ENCODE results near the genes AMELY, DDX3Y, RBMY1B, RBMY1A1, RBMY1D and RBMY1J.

DNA sequence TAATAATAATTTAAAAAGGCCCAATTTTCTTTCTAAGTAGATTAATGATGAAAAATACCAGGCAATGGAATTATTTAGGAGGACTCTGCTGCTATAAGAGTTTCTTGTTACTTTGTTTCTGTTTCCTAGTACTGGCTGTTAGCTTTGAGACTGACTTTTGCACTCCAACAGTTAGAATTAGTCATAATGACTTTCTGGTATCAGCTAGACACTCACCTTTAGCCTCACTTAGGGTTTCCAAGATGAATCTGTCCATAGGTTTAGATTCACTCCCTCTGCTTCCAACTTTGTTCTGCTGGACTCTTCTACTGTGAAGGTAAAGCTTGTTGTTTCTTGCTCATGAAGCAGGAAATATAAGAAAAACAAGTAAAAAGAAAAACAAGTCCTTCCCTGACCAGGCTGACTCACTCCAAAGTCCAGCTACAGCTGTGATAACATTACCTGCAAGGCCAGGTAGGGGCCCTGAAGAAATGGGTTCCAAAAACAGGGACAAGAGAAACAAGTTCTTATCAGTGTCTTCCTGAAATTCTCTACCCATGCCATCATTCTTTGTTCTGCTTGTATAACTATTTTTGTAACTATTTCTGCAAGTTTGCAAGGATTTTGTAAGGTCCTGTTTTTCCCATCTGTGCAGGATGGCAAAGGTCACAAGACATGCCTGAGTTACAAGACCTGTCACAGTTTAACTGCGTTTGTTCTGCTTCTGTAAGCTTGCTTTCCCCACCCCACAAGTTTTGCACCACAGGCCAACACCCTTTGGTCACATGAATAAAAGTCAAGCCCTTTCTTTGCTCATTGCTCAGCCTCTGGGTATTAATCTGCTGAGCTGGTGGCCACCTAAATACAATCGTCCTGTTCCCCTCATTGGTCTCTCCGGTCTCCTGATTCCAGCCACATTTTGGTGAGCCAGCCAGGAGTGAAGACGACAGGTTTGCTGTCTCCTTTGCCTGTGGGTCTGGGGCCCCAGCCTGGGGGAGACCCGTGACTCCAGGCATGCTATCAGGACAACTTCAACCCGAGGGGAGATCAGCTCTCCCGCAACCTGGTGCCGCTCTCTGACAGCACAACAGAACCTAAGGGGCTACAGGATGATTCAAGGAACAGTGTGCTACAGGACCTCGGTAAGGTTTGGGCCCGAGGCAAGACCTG, 67.3 kb downstream of the ZFY start:
- PRO-cap: no peak

DNA sequence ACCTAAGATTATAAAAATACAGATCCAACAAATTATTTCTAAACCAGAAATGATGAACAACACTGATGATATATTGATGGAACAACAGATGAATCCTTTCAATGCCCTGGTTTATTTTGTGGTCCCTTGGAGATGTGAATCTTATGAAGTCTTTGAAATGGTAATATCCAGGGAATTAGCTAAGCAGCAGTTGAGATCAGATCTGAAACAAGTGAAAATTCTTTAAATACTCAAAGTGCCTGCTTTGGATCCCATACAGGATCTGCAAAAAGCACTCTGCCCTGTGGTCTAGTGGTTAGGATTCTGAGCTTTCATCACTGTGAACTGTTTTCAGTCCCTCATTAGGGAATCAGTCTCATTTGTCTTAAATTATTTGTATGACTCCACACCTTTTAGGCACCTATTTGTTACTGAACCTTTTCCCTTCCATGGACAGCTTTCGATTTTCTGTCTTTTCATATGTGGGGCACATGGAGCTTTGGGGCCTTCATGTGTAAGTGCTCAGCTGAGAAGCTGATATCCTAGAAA, 211.3 kb upstream of the TGIF2LY start:
- PRO-cap: unidirectional peak, plus-strand start at position 280 of the sequence

DNA sequence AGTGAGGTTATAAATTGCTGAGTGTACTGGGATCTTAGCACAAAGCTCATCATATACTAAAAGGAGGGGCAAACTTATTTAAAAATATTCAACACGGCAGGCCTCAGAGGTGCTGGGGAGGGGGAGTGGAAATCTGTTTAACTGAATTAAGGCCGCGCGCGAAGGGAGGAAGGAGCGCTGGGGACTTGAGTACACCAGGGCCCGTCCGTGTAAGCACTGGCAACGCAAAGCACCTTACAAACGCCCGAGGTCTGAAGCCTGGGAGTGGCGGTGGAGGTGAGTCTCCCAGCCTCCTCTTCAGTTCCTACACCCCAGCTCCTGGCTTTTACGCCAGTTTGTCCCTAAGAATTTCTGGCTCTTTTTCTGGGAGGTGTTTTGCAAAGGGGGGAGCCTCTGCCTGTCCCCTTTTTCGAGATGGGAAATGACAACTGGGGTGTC, 650 bp upstream of the TBL1Y start:
- PRO-cap: no peak

DNA sequence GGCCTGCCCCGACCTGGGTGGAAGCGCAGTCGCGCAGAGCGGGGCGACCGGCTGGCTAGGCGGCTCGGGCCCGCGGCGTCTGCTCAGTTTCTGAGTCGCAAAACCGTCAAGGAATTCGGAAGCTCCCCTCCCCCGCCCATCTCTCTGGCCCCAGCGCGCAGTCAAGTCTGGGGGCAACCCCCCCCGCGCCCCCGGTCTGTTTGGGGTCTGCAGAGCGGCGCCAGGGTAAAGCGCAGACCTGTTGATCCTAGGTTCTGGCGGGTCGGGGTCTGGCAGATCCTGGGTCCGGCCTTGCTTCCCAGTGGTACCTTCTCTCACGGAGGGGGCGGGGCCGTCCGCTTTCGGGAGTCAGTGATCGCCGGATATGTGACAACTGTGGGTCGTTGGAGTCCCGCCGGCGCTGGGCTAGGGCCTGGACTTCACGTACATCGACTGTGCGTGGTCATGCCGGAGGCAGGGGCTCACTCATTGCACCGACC, at the start of gene AMELY:
AMELY (minus strand) TSS at position 318 of the 479 bp plus-strand sequence.
- PRO-cap: unidirectional peak, minus-strand start at position 81 of the sequence

DNA sequence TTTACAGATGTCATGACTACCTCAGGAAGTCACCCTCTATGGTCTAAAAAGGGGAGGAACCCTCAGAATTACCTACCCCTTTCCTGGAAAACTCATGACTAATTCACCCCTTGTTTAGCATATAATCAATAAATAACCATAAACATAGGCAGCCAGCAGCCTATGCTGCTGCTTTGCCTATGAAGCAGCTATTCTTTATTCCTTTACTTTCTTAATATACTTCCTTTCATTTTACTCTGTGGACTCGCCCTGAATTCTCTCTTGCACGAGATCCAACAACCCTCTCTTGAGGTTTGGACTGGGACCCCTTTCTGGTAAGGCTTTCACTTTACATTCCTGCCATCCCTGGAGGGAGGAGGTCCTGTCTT, 522.7 kb upstream of the AMELY start:
- PRO-cap: no peak

DNA sequence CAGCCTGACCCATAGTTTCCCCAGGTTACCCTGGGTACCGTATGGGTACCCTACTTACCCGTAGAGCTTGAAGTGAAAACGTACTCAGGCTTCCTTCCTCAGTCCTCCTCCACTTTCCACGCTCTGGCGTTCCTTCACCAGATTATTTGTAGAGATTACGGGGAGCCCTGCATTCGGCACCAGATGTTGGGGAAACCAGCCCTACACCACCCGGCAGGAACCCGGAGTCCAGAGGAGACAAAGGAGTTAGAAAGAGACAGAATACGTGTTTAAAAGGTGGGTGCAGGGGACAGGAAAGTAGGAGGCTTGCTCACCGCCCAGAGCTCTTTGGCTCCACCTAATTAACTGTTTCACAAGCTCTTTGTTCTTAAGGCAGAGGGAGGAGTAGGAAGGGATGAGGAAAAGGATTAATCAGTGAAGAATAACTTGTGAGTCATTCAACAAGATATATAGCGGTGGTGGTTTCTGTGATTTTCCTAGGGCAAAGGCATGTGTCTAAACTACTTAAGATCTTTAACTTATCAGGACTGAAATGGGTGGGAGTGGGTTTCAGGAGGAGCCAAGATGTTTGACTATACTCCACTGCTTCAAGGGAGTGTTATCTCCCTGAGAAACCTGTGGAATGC, 1211.2 kb upstream of the TSPY4 start:
- PRO-cap: no peak

GRCh38 chrY:8867833-8868202, 469.4 kb upstream of the TSPY4 start:
- PRO-cap: no peak

DNA sequence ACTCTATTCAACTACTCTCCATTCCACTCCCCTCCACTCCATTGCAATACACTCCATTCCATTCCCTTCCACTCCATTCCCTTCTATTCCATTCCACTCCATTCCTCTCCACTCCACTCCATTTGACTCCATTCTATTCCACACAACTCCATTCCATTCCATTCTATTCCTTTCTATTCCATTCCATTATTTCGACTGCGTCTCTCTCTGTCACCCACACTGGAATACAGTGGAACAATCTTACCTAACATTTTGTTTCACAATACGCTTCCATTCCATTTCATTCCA, 1304.7 kb downstream of the TSPY10 start:
- PRO-cap: unidirectional peak, minus-strand start at position 207 of the sequence

- PRO-cap: bidirectional peak, plus-strand start at chrY:12904868, minus-strand start at chrY:12904624
These were observed at the start of gene DDX3Y for GRCh38 chrY:12904350-12905011. Gene DDX3Y, plus strand, starts transcription at chrY:12904868.

GRCh38 chrY:13704401-13704784, 694 bp downstream of the TMSB4Y start:
- PRO-cap: no peak

DNA sequence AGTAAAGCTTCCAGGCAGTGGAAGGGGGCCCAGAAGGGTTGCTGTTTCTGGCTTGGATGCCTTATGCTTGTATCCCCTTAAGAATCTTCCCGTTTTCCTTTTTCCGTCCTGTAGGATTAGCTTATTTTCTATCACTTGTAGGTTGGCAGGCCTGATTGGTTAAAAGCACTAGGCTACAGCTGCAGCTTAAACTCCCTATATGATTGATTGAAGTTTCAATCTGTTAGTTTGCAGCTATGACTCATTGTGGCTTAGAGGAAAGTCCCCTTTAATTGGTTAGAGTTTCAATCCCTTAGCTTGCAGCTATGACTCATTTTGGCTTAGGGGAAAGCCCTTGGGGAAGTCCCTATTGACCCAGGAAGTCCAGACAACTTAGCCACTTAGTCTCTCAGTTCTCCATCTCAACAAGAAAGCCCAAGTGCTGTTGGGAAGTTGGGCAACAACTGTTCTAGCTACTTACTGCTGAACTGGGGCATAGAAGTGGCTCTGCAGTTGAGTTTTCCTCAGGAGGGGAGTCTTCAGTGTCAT, 183.6 kb upstream of the NLGN4Y start:
- PRO-cap: no peak

- PRO-cap: bidirectional peak, plus-strand start at chrY:15456335, minus-strand start at chrY:15455910
These were observed 931.6 kb downstream of the NLGN4Y start for GRCh38 chrY:15455784-15456527.

DNA sequence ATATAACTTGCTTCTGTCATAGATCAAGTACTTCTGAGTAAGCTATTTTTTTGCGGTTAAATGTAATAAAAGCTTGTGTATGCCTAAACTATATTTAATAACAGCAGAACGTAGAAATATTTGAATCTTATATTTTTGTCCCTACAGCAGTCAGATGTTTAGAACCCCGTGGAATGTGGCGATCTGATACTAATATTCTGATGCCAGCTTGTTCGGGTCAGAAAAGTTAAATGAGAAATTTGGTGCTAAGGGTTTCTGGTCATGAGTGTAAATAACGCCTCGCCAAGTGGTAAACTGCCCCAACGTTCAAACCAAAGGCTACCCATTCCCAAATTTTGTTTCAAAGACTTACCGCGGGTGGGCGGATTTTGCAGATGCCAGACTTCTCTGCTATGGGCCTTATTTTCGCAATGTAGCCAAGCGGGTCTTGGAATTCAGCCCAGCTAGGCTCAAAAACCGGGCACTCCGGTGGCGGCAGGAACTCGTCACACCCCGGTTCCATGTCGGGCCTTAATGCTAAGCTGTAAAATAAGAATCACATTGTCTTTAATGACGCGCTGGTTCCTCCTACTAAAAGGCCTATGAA, 400 bp downstream of the KDM5D start:
- PRO-cap: unidirectional peak, plus-strand start at position 452 of the sequence

DNA sequence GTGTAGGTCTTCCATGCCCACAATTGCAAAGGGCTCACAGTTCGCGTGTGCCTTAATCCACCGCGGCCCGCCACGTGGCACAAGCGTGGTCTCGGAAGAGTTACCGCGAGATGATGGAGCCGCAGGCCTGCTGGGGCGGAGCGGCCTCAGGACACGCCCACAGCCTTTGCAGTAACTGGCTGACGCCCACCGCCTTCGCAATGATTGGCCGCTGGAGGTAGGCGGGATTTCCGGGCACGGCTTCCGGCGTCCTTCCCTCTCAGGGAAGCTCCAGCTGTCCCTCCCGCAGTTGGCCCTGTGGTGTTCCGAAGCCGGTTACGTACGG, at the start of gene RBMY1B:
RBMY1B (plus strand) TSS at position 227 of the 325 bp plus-strand sequence.
- PRO-cap: no peak

DNA sequence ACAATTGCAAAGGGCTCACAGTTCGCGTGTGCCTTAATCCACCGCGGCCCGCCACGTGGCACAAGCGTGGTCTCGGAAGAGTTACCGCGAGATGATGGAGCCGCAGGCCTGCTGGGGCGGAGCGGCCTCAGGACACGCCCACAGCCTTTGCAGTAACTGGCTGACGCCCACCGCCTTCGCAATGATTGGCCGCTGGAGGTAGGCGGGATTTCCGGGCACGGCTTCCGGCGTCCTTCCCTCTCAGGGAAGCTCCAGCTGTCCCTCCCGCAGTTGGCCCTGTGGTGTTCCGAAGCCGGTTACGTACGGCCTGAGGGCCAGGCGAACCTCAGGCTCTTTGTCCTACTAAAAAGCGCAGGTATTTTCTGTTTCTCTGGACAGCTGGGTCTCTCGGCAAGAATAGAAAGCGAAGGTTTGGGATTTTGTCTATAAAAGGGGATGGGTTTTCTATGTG, at the start of gene RBMY1A1:
RBMY1A1 (plus strand) TSS at position 208 of the 451 bp plus-strand sequence.
- PRO-cap: no peak

GRCh38 chrY:21894245-21894833, at the start of gene RBMY1D:
Gene RBMY1D, minus strand, starts transcription at chrY:21894526.
- PRO-cap: no peak

DNA sequence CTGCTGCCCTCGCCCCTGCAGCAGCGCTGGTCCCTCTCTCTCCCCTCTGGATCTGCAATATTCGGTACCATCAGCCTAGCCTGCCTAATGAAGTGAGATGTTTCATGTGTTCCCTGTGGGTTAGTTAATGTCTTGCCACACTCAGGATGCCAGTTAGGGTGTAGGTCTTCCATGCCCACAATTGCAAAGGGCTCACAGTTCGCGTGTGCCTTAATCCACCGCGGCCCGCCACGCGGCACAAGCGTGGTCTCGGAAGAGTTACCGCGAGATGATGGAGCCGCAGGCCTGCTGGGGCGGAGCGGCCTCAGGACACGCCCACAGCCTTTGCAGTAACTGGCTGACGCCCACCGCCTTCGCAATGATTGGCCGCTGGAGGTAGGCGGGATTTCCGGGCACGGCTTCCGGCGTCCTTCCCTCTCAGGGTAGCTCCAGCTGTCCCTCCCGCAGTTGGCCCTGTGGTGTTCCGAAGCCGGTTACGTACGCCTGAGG, at the start of gene RBMY1J:
RBMY1J (plus strand) TSS at position 359 of the 489 bp plus-strand sequence.
- PRO-cap: no peak

Measured in gallbladder (tissue), 1 donor.